SUDHL5 (cell line): Measurements from ENCODE around the gene MRPL55.

DNA sequence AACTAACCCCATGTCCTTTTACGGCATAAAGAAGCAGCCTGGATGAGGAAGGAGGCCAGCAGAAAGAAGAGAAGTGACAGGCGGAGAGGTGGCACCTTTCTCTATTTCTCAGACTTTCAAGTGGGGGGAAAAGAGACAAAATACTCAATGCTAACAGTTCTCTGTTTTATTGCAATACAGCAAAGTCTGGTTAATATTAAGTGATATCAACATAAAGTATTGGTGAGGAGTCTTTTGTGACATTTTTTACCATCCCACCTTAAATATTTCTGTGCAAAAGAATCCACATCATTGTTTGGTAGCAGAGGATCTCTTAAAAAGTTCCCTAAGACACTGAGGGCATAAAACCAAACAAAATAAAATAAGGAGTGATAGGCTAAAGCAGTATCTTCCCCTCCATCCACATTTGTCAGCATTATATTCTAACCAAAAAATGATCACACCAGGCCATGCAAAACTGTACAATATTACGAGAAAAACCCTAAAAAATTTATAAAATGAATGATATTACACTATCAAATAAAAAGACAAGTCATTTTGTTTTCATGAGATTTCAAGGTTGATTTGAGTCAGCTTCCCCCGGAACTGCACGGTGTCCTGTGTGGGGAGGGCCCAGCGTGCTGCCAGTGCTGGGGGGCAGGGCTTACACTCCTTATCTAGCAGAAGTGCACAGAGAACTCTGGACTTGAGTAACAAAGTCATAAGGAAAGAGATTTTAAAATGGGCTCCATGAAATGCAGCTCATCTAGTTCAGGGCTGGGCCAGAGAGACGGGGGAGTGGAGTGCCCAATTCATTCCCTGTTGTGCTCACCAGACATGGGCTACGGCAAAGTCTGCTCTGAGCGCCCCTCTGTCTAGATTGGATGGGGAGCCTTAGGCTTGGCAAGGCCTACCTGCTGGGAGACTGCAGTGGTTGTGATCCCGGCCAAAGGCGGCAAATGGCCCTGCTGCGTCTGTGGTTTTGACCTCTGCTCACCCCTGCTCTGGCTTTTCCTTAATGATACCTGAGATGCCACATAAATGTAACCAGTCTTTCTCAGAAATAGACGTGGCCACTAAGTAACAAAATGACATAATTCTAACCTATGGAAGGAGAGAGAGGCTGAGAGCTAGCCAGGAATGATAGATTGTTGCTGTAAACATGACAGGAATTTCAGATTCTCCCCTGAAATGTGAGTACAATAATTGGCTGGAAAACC lies 50.0 kb downstream of the COQ8A start:
- PRO-cap: no peak

GRCh38 chr1:227086319-227087620 lies 146.7 kb downstream of the COQ8A start:
- PRO-cap: no peak

- PRO-cap: no peak
These were observed 22.6 kb downstream of the WNT9A start for GRCh38 chr1:227925026-227925557.

DNA sequence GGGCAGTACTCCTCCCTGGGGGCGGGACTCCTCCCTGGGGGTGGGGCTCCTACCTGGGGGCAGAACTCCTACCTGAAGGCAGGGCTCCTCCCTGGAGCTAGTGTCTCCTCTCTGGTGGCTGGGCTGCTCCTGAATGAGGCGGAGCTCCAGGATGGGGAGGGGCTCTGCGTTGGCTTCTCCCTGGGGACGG lies 23.1 kb upstream of the ARF1 start:
- PRO-cap: no peak

DNA sequence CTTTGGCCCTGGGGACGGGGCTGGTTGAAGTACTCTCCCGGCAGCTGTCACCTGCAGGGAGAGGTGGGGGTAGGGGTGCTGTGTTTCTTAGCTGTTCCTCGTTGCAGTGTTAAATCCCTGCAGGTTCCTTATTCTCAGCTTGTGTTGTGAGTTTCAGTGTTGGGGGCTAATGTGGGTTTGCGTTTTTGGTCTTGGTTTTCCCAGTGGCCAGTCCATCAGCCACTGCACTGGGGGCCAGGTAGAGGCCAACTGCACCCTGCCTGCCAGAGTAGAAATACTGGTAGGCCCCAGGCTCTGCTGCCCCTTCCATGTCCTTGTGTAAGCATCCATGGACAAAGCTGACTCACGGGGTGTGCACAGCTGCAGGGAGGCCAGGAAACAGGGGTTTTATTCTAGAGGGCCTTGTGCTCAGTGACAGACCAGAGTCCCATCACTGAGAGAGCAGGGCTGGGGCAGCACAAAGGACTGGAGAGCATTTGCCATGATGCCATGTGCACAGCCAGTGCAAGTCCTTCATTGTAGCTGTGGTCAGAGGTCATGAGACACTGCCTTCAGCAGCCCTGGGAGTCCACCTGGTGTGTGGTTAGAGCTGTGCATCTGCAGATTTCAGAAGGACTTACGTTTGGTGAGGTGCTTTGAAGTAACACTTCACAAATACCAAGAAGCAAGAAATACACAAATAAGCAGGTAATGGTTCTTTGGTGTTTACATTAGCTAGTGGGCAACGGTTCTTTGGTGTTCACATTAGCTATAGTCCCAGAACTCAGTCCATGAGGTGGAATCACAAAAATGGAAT lies 8.1 kb downstream of the ARF1 start:
- PRO-cap: no peak

DNA sequence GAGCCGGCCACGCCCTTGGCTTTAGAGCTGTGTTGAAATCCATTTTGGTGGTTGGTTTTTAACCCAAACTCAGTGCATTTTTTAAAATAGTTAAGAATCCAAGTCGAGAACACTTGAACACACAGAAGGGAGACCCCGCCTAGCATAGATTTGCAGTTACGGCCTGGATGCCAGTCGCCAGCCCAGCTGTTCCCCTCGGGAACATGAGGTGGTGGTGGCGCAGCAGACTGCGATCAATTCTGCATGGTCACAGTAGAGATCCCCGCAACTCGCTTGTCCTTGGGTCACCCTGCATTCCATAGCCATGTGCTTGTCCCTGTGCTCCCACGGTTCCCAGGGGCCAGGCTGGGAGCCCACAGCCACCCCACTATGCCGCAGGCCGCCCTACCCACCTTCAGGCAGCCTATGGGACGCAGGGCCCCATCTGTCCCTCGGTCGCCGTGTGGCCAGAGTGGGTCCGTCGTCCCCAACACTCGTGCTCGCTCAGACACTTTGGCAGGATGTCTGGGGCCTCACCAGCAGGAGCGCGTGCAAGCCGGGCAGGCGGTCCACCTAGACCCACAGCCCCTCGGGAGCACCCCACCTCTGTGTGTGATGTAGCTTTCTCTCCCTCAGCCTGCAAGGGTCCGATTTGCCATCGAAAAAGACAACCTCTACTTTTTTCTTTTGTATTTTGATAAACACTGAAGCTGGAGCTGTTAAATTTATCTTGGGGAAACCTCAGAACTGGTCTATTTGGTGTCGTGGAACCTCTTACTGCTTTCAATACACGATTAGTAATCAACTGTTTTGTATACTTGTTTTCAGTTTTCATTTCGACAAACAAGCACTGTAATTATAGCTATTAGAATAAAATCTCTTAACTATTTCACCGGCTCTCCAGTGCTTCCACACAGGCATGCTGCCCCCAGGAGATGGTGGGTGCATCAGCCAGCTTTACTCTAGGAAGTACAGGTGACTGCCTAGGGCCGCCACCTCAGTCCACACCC lies 4.5 kb downstream of the C1orf35 start:
- PRO-cap: no peak

GRCh38 chr1:228108974-228109367 lies at the start of gene MRPL55:
Gene MRPL55, minus strand, starts transcription at chr1:228109299.
- PRO-cap: bidirectional peak, plus-strand start at chr1:228109471, minus-strand start at chr1:228109219

GRCh38 chr1:228144402-228144827 lies 4.3 kb downstream of the GUK1 start:
- PRO-cap: no peak

DNA sequence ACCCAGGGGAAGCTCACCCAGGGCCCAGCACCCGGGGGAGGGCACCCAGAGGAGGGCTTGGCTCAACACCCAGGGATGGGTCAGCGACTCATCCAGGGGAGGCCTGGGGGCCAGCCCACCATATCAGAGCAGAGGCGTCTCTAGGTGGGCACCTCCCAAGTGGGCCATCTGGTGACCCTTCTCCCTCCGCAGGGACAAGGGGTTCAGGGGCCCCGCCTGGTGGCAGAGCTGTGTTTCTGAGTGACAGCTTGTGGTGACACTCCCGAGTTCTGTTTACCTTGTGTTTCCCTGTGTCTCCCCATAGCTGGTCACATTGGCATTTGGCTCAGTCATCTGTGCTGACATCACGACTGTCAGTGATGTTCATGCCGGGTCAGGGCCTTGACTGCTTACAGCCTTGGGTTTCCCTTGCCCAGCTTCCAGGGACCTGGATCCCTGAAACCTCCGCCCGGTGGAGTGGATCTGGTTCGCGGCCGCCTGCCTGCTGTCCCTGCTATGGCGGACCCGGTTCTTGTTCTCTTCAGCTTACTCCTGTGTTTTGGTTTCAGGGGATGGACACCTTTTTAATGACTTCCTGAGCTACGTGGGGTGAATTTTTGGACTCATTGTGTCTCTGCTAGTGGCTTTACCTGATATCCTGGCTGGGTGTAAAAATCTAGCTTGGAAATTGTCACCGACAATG lies 906 bp downstream of the IBA57 start:
- PRO-cap: bidirectional peak, plus-strand start at position 347 of the sequence, minus-strand start at position 275 of the sequence

GRCh38 chr1:228401975-228402465 lies 4.6 kb downstream of the TRIM11 start:
- PRO-cap: no peak

DNA sequence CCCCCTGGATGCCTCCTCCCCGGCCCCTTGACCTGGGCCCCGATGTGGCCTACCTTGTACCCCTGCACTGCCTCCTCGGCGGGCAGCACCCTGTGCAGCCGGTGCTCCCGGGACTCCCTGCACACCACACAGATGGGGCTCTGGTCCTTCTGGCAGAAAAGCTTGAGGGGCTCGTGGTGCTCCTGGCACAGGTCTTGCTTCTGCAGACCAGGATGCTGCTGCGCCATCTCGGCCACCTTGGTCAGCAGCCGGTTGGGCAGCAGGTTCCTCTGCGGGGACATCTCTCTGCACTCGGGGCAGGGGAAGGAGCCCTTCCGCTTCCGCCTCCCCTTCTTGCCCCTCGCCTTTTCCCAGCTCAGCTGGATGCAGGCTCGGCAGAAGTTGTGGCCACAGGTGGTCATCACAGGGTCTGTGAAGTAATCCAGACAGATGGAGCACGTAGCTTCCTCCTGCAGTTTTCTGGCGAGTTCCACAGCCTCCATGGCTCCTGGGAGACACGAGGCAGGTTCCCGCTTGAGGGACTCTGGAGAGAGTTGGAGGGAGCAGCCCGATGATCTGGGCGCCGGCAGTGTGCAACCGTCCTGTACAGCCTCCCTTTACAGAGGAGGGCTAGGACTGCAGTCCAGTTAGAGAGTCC lies 2.0 kb downstream of the TRIM17 start:
- PRO-cap: no peak

DNA sequence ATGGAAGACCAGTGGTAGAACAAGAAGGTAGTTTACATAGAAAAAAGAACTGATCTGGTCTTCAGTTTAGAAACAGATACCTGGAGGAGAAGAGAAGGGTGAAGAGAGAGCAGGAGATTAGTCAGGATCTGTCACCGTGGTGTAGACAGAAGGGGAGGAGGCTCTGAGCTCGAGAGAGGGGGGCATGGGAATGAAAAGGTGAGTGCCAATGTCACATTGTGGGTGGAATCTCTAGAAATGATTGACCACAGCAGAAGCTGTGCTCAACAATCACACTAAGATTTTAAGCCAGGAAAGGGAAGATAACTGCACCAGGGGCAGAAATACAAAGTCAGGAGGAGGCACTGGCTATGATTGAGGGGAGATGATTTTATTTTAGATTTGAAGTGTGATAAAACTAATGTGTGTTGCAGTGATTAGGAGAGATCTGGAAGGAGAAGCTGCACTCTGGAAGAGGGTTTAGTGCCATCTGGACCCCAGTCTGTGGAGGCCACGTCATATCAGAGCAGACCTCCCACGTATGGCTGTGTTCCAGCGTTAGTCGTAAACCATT lies 32.8 kb downstream of the RHOU start:
- PRO-cap: no peak

GRCh38 chr1:228842000-228842712 lies 106.9 kb downstream of the RHOU start:
- PRO-cap: no peak

DNA sequence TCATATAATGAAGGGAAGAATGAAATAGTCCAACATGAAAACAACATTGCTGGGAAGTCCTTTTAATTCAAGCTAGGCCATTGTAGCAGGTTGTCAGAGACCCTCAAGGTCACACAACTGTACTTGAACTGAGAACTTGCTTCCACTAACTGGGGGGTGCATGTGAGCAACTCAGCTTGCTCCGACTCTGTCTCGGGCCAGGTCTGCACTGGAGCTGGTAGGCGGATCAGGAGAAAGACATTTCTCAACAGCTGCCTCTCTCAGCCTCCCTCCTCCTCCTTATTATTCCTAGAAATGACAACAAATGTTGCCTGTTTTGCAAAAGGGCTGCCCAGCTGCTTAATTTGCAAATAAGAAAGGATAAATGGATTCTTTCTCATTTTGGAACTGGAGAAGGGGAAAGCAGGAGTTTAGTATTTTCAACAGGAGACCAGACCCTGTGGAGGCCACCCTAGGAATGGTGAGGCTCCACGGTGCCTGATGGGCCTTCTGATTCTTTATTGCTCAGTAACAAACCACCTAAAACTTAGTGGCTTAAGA lies 140.5 kb downstream of the RHOU start:
- PRO-cap: no peak

- PRO-cap: no peak
These were observed 170.4 kb downstream of the RHOU start for GRCh38 chr1:228905607-228906134.

GRCh38 chr1:228935191-228935533 lies 199.9 kb downstream of the RHOU start:
- PRO-cap: no peak

GRCh38 chr1:229102960-229103526 lies 167.9 kb upstream of the RAB4A start:
- PRO-cap: no peak

GRCh38 chr1:229131386-229132062 lies 139.4 kb upstream of the RAB4A start:
- PRO-cap: no peak

DNA sequence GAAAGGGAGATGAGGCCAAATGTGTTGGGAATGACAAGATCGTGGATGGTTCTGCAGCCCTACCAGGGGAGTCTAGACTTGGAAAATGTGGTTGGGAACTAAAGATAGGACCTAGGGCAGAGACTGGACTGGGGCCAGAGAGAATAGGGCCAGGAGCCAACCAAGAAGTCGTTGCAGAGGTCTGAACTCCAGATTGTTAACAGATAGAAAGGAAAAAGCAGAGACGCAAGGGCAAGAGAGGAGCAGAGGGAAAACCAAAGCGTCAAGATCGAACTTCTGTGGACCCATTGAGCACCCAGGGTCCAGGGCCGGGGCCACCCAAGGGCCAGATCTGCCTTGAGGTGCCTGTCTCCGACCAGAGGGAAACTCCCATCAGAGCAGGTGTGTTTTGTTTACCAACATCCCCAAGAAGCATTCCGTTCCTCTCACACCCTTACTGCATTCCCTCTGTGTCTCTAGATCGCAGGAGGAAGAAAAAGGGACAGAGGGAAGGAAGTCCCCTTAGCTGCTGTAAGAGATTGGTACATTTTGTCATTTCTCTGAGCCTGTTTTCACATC lies 106.1 kb upstream of the RAB4A start:
- PRO-cap: no peak

- PRO-cap: no peak
These were observed 105.5 kb upstream of the RAB4A start for GRCh38 chr1:229165335-229165838.